Peritoneum (tissue), 1 donor: ENCODE measurements around a stretch of chr11.

- PRO-cap = no peak
Observed at GRCh38 chr11:68897869-68898817, 5.5 kb downstream of the MRPL21 start.

GRCh38 chr11:68945748-68946179 lies 35.0 kb downstream of the MRGPRD start:
- PRO-cap = no peak

GRCh38 chr11:69087023-69087801 lies 38.5 kb downstream of the TPCN2 start:
- PRO-cap = no peak

GRCh38 chr11:69095409-69096368 lies 47.0 kb downstream of the TPCN2 start:
- PRO-cap = no peak

DNA sequence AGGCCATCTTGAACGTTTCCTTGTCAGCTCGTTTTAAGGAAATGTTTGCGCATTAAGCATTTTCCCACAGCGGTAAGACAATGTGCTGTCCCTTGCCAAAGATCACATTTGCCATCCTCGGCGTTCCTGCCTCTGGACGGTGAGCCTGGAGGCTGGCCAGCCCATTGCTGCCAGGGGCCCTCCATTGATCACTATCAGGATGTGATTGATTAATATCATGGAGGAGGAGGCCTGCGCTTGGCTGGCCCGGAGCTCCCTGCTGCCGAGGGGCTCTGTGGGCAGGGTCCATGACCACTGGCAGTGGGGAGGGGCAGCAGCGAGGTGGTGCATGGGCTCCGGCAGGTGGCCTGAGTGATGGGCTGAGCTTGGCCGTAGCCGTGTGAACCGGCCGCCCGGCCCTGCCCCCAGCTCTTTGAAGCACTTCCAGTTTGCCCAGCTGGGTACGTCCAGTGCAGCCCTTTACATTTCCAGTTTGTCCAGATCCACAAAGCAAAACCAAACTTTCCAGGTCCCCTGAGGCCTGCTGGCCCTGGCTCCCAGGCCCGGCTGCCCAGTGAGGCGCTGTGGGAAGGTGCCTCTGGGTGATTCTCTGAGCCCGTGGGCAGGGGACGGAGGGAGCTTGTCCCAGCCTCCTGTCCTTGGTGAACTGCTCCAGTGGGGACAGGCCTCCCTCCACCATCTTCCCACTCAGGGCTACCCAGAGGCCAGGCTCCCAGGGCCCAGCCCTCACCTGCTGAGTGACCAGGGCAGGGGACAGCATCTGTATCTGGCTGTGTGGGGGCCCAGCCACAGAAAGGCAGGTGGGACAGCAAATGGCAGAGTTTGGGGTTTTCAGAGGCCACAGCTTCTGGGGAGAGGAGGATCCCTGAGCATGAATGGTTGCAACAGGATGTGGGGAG lies 49.4 kb upstream of the SMIM38 start:
- PRO-cap = no peak

DNA sequence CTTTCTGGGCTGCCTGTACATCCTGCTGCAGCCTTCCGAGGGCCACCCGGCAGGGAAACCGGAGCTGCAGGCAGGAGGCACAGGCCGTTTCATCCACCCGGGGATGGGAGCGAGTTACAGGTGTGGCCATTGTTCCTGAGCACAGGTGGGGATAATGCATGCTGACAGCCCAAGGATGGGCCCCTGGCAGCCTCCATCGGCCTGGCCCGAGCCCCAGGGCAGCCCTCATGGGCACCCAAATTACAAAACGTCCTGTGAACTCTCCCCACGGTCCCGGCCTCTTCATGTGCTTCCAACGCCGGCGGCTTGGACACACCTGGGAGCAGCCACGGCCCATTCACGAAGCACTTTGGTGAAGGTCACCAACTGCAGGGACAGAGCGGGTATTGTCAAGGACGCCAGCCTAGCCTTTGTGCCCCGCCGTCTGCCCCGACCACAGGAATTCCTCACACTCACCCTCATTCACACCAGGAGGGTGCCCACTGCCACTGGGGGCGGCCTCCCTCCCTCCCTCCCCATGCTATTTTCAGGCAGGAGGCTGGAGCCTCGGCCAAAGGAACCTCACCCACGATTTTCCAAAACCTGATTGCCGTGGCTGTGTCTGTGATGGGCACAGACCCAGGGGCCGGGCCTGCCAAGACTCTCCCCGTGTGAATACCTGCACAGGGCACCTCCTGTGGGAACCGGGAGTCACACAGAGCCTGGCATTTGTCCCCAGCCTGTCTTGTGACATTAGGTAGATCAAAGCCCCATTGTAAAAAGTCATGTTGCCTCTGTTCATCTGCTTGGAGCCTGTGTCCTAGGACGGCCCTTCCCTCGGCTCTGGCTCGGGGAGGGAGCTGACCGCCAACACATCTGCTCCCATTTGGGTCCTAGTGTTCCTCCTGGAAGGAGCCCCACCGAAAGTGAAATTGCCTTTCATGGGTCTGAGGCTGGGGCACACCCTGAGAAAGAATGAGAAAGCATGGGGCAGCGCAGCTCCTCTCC lies 42.0 kb upstream of the MYEOV start:
- PRO-cap = no peak

- PRO-cap = no peak
Observed at GRCh38 chr11:69321992-69322575, 28.1 kb downstream of the MYEOV start.

GRCh38 chr11:69337010-69337431 lies 43.1 kb downstream of the MYEOV start:
- PRO-cap = no peak

GRCh38 chr11:69450495-69450855 lies 156.5 kb downstream of the MYEOV start:
- PRO-cap = no peak

GRCh38 chr11:69496838-69497753 lies 143.9 kb upstream of the CCND1 start:
- PRO-cap = no peak

GRCh38 chr11:69634616-69635183 lies 6.3 kb upstream of the CCND1 start:
- PRO-cap = no peak

DNA sequence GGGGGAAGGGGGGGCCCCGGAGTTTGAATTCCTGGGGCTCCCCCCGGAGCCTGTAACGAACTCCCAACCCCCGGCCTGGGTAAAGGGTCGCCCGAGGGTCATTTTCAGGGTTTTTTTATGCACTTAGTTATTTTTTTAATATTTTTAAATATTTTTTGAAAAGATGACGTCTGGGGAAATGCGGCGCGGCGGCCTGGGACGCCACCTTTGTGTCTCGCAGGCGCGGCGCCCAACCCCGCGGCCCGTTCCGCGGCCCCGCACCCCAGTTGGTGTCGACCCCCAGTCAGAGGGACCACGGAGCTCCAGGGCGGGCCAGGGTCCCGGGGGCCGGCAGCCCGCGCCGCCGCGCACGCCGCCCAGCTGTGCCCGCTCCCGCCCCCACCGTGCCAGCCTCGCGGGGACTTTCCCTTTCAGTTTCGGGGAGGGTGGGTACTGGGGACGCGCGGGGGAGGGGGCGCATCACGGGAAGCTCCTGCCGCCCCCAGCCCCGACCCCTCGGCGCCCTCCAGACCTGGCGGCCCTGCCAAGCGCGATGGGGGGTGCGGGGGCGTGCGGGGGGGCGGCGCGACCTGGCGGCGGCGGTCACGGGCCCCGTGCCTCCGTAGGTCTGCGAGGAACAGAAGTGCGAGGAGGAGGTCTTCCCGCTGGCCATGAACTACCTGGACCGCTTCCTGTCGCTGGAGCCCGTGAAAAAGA lies 1.6 kb downstream of the CCND1 start:
- PRO-cap = unidirectional peak, minus-strand start at position 385 of the sequence

DNA sequence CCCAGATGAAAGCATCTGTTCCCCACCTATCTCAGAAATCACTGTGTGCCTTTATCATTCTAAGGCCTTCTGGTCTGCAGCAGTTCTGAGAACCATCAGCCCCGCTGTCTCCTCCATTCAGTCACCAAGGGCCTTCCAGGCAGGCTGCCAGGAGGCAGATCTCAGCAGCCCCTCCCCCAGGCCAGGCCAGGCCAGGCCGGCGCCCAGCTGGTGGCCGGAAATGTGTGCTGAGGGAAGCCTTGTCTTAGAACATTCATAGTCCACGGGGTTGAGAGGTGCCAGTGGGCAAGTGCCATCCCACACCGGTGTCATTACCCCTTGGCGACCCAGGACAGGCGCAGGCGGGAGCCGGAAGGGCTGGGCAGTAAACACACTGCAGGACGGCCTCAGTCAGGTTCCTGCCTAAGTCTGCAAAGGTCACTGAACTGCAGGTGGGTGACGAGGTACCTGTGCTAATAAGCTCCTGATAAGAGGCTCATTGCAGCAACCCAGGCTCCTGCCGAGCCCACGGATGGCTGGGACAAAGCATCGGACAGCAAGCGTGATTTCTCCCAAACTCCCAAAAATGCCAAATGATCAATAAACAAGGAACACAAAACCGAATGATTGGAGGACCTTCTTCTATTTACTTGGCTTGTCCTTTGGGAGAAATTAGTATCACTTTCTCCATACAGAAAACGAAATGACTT lies 3.1 kb downstream of the FGF19 start:
- PRO-cap = no peak

DNA sequence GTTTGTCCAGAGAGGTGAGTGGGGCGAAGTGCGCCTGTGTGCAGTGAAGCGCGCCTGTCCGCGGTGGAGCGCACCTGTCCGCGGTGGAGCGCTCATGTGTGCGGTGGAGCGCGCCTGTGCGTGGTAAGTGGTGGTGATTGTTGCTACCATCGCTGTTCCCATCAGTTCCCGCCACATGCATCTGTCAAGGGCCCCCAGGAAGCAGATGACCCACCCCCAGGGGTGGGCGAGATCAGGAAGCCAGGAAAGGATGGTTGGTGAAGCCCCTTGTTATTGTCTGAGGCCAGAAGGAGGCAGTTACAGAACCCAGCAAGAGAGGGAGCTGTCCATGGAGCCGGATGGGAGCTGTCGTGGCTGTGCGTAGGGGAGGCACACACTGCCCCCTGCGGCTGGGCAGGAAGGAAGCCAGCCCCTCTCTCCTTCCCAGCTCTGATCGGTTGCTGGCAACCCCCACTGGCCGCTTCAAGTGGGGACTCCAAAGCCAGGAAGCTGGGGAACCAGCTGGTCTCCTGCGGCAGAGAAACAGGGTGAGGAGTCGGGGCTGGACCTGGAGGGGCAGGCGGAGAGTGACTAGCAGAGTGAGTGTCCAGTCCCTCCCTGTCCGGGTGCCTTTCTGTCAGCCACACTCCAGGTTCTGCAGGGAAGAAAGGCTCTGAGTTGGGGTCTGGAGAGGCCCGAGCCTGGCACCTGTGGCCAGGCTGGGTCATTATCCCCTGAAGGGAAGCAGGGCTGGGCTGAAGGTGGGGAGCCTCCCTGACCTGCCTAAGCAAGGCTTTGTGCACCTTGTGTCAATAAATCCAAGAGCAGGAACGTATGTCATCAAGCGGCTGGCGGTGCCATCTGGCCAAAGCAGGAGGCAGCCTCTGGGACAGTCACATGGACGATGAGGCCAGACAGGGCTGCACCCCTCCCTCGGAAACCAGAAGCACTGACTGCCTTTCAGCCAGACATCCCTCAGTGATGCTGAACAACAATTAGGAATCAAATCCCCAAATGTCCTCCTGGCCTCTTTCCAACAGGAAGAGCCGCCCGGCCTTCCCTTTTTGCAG lies 73.6 kb upstream of the FGF3 start:
- PRO-cap = no peak

DNA sequence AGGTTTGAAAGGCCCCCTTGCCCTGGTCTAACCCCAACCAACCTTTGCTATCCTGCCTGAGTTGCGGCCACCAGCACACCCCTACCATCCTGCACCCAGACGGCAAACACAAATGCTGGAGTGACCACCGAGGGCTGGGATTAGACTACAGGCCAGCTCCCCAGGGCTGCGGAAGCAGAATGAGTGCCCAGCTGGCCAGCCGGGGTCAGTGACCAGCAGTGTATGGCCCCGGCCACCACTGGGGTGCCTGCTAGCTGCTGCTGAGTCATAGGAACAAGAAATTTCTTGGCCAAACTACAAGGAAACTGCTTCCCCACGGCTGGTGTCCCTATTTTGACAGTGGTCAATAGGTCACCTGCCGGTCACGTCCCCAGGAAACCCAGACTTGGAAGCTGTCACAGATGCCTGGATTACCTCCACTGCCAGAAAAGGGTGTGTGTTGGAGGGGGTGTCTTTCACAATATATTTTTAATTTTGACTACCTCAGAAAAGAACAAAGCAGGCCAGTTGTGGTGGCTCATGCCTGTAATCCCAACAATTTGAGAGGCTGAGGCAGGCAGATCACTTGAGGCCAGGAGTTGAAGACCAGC lies 81.4 kb upstream of the FGF3 start:
- PRO-cap = no peak

DNA sequence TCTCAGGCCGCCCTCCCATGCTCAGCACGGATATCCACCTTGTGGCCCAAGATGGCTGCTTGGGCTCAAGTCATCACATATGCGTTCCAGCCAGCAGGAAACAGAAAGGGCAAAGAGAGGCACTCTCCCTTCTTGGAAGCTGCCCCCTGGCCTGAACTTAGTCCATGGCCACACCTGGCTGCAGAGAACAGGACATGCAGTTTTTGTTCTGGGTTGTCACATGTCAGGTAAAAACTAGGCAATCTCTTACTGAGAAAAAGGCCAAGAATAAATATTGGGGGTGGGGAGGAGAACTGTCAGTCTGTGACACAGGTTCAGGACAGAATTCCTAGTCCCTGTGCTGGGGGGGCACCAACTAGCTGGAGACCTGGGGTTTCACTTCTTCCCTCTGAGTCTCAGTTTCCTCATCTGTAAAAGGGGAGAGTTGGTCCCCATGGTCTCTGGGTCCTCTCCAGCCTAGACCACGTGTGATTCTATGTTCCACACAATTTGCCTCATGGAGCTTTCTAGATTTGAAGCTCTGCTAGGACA lies 107.2 kb upstream of the ANO1 start:
- PRO-cap = no peak

DNA sequence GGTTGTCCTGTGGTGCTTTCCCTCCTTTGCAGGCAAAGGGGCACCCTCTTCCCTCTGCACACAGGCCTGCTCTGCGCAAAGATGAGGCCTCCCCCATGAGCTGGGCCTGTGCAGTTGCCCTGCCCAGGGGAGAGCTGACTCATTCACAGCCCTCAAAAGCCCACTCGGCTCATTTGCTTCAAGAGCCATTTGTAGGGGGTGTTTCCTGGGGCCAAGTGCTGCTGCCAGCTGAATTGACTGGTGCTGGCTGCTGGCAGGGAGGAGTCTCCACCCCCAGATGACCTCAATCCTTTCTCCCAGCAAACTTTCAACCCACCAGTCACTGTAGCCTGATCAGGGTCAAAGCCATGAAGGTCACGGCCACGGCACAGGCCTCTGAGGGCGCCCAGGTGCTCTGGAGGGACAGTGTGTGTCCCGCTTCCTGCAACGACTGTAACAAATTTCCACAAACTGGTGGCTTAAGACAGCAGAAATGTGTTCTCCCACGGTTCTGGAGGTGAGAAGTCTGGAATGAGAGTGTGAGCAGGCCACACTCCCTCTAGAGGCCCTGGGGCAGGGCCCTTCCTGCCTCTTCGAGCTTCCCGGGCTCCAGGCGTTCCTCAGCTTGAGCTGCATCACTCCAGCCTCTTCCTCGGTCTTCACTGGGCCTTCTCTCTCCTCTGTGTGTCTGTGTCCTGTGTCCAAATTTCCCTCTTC lies 48.7 kb upstream of the ANO1 start:
- PRO-cap = no peak

DNA sequence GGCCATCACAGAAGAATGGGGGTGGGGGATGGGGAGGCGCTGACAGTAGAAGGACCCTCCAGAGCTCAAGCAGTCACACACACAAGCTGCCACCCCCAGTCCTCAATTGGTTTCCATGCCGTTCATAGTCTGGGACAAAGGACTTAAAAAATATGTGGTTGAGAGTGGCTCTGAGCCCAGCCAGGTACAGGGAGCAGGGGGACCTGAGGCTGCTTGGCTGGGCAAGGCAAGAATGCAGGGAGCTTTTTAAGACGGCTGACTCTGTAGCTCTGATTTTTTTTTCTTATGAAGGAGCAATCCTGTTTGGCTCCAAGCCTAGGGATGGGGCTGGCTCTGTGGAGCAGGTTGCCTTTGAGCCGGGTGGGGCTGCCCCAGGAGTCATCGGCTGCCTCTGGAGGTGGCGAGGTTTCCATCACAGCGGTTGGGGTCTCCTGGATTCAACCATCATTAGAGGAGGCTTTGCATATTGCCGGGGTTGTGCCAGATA lies 13.2 kb upstream of the ANO1 start:
- PRO-cap = no peak

DNA sequence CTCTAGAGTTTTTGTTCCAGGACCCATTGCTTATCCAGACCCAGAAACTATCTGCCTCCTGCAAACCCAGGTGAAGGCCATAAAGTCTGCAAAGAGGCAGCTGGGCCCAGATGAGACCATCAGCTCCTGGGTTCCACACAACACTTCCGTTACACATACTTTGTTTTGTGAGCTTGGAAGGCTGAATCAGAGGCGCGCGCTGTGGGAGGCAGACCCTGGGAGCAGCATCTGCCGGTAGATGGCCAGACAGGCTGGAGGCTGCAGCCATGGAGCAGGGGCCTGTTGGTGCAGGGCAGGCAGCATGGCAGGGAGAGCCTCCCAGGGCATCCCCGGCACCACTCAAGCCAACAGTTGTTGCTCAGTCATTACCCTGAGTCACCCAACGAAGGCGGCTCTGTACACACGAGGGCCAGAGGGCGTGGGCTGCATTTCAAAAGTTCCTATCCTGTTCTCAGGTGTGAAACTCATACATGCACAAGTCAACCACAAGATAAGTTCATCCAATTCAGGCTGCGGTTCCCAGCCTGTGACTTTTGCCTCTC lies 2.5 kb downstream of the ANO1 start:
- PRO-cap = no peak

DNA sequence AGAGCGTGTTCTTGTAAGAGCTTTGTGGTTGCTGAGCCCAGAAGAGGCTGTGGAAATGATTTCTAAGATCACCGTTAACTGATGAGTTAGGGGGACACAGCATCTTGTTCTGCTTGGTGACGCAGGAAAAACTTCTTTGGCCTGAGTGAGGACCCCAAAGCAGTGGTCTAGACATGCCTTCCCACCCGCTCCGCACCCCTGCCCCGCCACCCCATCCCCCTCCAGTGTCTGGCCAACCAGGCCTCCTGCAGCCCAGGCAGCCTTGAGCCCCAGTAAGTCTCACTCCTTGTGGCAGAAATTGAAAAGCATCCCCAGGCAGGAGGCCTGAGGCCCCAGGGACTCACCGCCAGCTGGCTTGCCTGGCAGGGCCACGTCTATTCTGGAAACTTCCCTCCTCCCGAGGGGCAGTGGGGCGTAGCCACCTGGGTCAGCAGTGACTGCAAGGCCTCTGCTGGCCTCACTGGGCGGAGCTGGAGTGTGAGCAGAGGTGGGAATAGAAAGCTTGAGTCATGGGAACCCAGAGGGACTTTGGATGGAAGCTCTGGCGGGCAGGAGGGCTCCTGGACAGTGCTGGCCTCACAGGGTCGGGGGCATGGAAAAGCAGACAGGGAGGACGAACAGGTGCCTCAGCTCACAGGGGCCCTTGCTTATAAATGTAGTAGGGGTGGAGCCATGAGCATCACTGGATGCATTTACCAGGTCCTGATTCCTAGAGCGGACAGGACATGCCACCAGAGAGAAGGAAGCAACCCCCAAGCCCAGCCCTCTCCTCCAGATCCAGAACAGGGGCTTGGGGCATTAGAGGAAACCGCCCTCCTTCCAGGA lies 26.3 kb downstream of the ANO1 start:
- PRO-cap = no peak